Measurements from ENCODE around the gene RPN2.

GRCh38 chr20:36173241-36174064, 18.9 kb downstream of the EPB41L1 start:
- RRBS = no CpG with 5 or more reads among the region's 18 CpGs
CAGE:
- cytosol, long polyA plus RNA = no peak
- long polyA plus RNA = no peak
- nucleus, long polyA plus RNA = no peak

DNA sequence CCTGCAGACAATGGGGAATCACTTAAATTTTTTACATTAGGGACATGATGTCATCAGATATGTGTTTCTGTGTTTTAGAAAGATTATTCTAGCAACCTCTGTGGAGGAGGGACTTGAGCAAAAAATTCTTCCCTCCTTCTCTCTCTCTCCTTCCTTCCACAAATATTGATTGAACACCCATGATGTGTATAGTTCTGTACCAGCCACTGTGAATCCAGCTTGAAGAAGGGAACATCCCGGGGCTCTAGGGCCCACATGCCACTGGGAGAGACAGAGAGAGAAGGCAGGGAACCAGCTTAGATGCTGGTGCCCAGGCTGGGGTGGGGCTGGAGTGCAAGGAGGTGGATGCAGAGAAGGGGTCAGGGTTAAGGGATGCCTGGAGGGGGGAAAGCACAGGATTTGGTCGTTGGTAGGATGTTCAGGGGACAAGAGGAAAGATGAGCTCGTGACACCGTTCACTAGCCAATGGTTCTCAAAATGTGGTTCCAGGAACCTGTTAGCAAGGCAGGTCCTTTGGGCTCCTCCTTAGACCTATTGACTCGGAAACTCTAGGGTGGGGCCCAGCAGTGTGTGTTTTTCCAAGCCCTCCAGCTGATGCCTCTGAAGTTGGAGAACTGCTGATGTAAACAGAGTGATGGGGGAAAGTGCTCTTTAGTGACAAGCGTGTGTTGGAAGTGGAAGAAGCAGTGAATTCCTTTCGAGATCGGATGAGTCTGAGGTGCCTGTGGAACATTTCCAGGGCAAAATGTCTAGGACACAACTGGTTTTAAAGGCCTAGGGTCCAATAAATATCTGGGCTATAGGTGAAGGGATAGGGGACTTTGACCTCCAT, 19.6 kb upstream of the AAR2 start:
- RRBS = no CpG with 5 or more reads among the region's 8 CpGs
CAGE:
- cytosol, long polyA plus RNA = no peak
- long polyA plus RNA = no peak
- nucleus, long polyA plus RNA = no peak

- RRBS = 84% methylated on average over 5 of the region's 18 CpGs
CAGE:
- cytosol, long polyA plus RNA = no peak
- long polyA plus RNA = no peak
- nucleus, long polyA plus RNA = no peak
Observed at GRCh38 chr20:36218362-36219230, 17.7 kb upstream of the AAR2 start.

DNA sequence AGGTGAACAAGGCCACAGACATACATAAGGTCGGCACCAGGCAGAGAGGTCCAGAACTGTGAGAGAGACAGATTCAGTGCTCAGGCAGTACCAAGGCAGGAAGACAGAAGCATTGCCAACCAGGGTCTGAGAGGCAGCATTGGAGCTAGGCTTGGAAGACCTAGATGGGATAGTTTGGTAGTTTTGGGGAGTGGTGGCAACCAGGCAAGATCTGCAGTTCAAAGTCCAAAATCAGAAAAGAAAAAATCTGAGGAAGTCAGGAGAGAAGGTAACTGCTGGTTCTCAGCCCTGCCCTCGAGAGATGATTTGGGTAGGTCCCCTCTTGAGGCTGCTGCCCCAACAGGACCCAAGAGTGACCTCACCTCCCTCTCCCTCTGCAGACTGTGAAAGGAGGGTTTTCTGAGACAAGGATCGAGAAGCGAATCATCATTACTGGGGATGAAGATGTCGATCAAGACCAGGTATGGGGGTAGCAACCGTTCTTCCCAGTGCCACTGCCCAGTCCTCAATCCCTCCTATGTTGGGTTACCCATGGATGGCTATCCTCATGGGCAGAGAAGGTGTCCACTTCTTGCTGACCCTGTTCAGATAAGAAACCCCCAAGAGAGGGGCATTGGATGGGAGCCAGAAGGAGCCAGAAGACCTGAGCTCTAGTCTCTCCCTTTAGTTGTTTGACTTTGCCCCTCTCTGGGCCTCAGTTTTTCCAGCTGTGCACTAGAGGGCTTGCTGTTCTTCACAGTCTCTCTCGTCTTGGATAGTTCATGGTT, 14.6 kb upstream of the AAR2 start:
- RRBS = no CpG with 5 or more reads among the region's 7 CpGs
CAGE:
- cytosol, long polyA plus RNA = no peak
- long polyA plus RNA = no peak
- nucleus, long polyA plus RNA = no peak

- RRBS = no CpG with 5 or more reads among the region's 10 CpGs
CAGE:
- cytosol, long polyA plus RNA = no peak
- long polyA plus RNA = no peak
- nucleus, long polyA plus RNA = no peak
Observed at GRCh38 chr20:36454498-36455082, 86.7 kb upstream of the MYL9 start.

GRCh38 chr20:36471648-36472280, 69.6 kb upstream of the MYL9 start:
- RRBS = no CpG with 5 or more reads among the region's 8 CpGs
CAGE:
- cytosol, long polyA plus RNA = no peak
- long polyA plus RNA = no peak
- nucleus, long polyA plus RNA = no peak

DNA sequence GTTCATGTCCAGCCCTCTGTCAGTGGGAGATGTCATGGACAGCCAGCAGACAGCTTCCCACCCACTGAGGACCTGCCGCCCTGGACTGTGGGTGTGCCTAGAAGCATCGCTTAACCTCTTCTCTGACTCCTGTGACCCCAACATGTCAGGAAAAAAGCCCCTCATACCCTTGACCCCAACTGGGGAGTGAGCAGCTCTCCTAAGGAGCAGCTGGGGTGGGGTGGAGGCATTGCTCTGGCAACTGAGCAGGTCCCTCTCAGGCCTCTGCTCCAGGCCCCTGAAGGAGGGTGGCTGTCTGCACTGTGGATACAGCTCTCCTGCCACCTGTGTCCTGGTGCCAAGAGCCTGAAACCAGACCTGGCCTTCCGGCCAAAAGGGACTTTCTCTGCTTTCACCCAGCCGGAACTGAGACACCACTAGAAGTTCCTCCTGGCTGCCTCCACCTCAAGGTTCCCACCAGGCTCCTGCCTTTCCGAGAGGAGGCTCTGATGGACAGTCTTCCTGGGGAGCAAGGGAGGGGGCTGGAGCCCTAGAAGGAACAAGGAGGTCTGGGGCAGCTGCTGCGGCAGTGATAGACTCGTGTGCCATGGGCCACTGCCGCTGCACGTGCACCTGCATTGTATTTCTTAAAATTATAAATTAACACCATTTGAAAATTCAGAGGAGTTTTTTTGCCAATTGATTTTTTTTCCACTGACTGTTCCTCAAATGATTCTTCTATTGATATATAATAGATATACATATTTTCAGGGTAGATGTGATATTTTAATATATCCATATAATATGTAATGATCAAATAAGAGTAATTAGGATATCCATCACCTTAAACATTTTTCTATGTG, 56.9 kb upstream of the MYL9 start:
- RRBS = no CpG with 5 or more reads among the region's 9 CpGs
CAGE:
- cytosol, long polyA plus RNA = no peak
- long polyA plus RNA = no peak
- nucleus, long polyA plus RNA = no peak

DNA sequence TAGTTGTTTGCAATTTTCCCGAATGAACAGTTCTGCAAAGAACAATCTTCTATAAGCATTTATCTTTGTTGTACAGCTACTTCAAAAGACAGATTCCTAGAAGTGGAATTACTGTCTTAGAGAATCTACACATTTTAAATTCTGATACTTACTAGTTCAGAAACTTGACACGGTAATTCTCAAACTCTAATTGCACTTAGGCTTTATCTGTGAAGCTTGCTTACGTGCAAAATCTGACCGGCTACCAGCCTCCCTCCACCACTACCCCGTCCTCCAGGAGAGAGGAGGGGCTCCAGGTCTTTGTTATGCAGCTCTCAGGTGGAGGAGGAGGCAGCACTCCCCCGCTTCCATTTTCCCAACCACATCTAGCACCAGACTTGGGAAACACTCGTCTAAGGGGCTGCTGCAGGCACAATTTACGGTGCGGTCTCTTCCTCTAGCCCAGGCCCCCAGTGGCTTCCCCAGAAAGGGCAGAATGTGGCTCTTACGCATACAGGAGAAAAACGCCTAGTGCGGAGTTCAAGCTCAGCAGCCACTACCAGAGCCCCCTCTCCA, 1.8 kb upstream of the TGIF2 start:
- RRBS = no CpG with 5 or more reads among the region's 12 CpGs
CAGE:
- cytosol, long polyA plus RNA = no peak
- long polyA plus RNA = no peak
- nucleus, long polyA plus RNA = no peak

- RRBS = no CpG with 5 or more reads among the region's 9 CpGs
CAGE:
- cytosol, long polyA plus RNA = no peak
- long polyA plus RNA = no peak
- nucleus, long polyA plus RNA = no peak
Observed at GRCh38 chr20:36859162-36859948, 4.0 kb downstream of the SOGA1 start.

DNA sequence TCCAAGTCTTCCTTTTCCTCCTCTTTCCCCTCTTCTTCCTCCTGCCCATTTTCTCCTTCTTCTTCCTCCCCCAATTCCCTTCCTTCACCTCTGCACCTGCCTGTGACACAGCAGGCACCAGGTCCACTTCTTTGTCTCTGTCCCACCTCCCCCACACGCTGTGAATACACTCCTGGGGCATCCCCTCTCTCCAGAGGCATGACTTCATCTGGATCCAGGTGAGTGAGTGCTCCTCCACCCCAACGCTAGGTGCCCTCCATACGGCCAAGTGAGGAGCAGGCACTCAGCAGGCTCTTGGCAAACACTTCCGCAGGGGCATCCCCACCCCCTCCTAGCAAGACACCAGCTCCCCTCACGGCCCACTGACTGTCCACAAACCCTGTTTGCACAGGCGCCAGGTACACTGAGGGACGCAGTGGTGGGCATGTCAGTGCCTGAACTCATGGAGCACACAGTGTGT, 1.9 kb upstream of the SOGA1 start:
- RRBS = no CpG with 5 or more reads among the region's 7 CpGs
CAGE:
- cytosol, long polyA plus RNA = no peak
- long polyA plus RNA = no peak
- nucleus, long polyA plus RNA = no peak

- RRBS = 87% methylated on average over 5 of the region's 15 CpGs
CAGE:
- cytosol, long polyA plus RNA = no peak
- long polyA plus RNA = no peak
- nucleus, long polyA plus RNA = no peak
Observed at GRCh38 chr20:36888953-36889711, 13.2 kb downstream of the TLDC2 start.

GRCh38 chr20:37178755-37179188, 358 bp upstream of the RPN2 start:
- RRBS = 2% methylated on average over 17 of the region's 33 CpGs
CAGE:
- cytosol, long polyA plus RNA = no peak
- long polyA plus RNA = no peak
- nucleus, long polyA plus RNA = no peak

- RRBS = under 1% methylated on average over 6 of the region's 59 CpGs
CAGE:
- cytosol, long polyA plus RNA = start-site peak on the plus strand at chr20:37179311-37179351, 9,000 and 14,727 reads in 2 replicates
- long polyA plus RNA = start-site peak on the plus strand at chr20:37179307-37179351, 9,193 and 9,137 reads in 2 replicates
- nucleus, long polyA plus RNA = start-site peak on the plus strand at chr20:37179317-37179354, 4,476 and 4,190 reads in 2 replicates
Observed at GRCh38 chr20:37179189-37179926, at the start of gene RPN2. Gene RPN2, plus strand, starts transcription at chr20:37179330.

DNA sequence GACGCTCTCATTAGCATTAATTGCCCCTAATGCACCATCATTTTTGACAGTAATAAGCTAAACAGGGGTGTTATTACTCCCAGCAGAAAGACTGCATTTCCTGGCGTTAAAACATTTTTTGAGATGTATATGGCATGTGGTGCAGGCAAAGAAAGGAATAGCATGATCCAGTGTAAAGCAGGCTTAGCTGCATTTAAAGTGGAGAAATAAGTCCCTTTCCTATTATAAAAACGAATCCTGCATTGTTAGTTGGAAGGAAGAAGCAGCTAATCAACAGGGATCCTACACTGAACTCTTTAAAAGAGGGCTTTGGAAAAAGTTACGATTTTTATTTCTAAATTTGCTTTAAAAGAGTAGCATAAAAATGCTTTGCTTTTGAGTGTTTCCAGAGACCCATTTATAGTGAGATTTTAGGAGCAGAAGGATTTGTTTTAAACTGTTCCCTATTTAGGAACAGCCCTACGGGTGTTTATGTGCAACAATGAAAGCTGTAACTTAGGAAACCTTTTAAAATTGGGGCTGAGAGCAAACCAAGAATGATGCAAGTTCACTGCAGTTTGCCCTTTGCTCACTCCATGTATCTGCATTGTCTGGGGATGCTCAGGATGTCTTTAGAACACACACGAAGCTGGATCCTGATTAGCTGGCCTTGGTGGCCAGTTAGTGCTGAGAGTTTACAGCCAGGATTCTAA, 41.0 kb downstream of the GHRH start:
- RRBS = no CpG with 5 or more reads among the region's 6 CpGs
CAGE:
- cytosol, long polyA plus RNA = no peak
- long polyA plus RNA = no peak
- nucleus, long polyA plus RNA = no peak

GRCh38 chr20:37327503-37328174, 18.3 kb upstream of the SRC start:
- RRBS = no CpG with 5 or more reads among the region's 16 CpGs
CAGE:
- cytosol, long polyA plus RNA = no peak
- long polyA plus RNA = no peak
- nucleus, long polyA plus RNA = no peak

- RRBS = no CpG with 5 or more reads among the region's 5 CpGs
CAGE:
- cytosol, long polyA plus RNA = no peak
- long polyA plus RNA = no peak
- nucleus, long polyA plus RNA = no peak
Observed at GRCh38 chr20:37503135-37504132, 17.6 kb upstream of the NNAT start.

DNA sequence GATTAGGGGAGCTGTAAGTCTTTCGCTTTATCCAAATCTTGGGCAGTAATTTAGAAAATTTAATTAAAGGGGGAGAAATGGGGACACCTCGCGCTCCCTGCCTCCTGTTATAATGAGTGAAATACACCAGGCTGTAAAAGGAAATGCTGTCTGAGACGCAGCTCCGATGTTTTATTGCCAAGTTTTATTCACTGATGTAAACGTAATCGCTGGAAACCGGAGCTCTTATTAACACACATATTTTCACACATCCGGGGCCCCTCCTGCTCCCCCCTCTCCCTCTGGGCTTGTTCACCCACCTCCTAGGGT, 4.9 kb upstream of the VSTM2L start:
- RRBS = 22% methylated on average over 4 of the region's 9 CpGs
CAGE:
- cytosol, long polyA plus RNA = no peak
- long polyA plus RNA = no peak
- nucleus, long polyA plus RNA = no peak

DNA sequence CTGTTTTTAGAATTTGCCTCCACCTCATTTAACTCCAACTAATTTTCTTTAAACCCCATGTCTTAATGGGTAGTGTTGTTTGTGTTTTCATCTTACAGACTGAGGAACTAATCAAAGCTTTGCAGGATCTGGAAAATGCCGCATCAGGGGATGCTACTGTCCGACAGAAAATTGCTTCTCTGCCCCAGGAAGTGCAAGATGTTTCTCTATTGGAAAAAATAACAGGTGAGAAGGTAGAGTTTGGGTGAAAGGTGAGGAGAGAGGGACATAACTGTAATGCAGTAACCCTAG, 25.7 kb downstream of the RPRD1B start:
- RRBS = no CpG with 5 or more reads among the region's 2 CpGs
CAGE:
- cytosol, long polyA plus RNA = no peak
- long polyA plus RNA = no peak
- nucleus, long polyA plus RNA = no peak

DNA sequence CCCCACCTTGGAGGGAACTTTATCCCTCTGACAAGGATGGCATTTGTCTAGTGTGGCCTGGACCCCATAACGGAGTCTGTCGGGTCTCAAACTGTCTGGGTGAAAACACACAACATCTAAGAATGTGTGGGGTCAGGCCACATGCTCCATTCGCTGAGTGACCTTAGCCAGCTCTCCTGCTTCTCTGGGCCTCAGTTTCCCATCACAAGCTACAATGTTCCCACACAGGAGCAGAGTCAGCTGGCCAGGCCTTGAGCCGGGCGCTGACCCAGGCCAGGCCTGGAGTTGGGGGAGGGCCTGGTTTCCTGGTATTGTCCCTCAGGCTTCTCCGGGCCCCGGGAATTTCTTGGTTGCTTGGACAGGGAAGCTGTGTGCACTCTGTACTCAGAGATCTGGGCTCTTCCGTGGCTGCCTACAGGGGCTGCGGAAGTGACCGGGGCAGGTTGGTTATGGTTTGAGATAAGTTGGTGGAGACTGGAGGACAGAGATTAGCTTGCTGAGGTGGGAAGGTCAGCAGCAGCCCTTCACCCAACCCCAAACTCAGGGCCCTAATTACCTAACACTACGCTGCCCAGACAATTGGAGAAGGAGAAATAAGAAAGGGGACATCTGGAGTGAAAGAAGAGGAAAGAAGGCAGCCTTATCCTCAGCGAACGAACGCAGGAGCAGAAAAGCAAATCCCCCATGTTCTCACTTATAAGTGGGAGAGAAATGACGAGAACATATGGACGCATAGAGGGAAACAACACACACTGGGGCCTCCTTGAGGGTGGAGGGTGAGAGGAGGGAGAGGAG, 6.3 kb downstream of the TGM2 start:
- RRBS = 76% methylated on average over 3 of the region's 16 CpGs
CAGE:
- cytosol, long polyA plus RNA = no peak
- long polyA plus RNA = no peak
- nucleus, long polyA plus RNA = no peak

GRCh38 chr20:38246834-38247503, 13.6 kb downstream of the KIAA1755 start:
- RRBS = no CpG with 5 or more reads among the region's 14 CpGs
CAGE:
- cytosol, long polyA plus RNA = no peak
- long polyA plus RNA = no peak
- nucleus, long polyA plus RNA = no peak